ENCODE measurements around a stretch of chr6.

- PRO-cap = no peak
- RAMPAGE, long total RNA = no peak
These were observed 39.9 kb upstream of the MLN start for GRCh38 chr6:33843501-33844291.

DNA sequence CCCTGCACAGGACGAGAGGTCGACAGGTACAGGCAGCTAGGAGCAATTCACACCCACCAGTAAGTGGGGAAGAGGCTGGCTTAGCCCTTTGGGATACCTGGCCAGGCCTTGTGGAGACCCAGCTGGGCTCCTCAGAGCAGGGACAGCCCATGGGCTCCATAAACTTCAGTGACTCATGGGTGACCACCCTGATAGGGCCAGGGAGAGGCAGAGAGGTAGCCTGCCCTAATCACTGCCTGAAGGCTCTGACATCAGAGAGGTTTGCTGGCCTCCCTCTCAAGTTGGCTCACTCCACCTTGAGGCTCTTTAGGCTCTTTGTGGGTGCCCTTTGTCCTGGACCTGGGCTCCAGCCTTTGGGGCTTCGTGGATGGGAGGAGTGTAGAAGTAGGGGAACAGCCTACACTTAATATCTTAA lies 81.8 kb upstream of the MLN start:
- PRO-cap = no peak
- RAMPAGE, long total RNA = no peak

DNA sequence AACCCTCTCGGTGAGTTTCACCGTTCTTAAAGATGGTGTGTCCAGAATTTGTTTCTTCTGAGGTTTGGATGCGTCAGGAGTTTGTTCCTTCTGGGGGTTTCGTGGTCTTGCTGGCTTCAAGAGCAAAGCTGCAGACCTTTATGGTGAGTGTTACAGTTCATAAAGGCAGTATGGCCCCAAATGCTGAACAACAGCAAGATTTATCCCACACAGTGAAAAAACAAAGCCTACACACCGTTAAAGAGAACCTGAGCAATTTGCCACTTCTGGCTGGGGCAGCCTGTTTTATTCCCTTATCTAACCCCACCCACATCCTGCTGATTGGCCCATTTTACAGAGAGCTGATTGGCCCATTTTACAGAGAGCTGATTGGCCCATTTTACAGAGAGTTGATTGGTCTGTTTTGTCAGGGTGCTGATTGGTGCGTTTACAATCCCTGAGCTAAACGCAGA lies 129.4 kb downstream of the GRM4 start:
- PRO-cap = no peak
- RAMPAGE, long total RNA = no peak

- PRO-cap = no peak
- RAMPAGE, long total RNA = no peak
These were observed 123.4 kb downstream of the GRM4 start for GRCh38 chr6:34022419-34023037.

GRCh38 chr6:34094277-34094699 lies 51.6 kb downstream of the GRM4 start:
- PRO-cap = no peak
- RAMPAGE, long total RNA = no peak

- PRO-cap = no peak
- RAMPAGE, long total RNA = no peak
These were observed 11.4 kb upstream of the GRM4 start for GRCh38 chr6:34157214-34157763.

GRCh38 chr6:34236968-34237828 lies 525 bp downstream of the HMGA1 start:
- PRO-cap = no peak
- RAMPAGE, long total RNA = no peak

DNA sequence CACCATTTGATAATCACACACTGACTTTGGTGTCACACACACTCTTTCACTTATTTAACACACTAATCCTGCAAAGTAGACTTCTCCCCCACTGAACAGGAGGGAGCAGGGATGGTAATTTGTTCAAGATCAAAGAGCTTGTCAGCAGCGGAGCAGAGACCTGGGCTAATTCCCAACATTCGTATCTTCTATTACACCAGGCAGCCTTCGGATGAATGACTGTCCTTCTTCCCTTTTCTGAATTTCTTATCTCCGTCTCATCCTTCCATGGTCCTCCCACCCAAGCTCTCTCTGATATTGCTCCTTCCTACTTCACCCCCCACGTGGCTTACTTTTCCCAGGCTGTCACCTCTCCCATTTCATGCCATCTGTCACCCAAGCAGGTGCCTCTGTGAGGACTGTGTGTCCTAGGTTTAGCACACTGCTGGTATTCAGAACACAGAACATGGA lies 28.5 kb upstream of the SMIM29 start:
- PRO-cap = no peak
- RAMPAGE, long total RNA = no peak

DNA sequence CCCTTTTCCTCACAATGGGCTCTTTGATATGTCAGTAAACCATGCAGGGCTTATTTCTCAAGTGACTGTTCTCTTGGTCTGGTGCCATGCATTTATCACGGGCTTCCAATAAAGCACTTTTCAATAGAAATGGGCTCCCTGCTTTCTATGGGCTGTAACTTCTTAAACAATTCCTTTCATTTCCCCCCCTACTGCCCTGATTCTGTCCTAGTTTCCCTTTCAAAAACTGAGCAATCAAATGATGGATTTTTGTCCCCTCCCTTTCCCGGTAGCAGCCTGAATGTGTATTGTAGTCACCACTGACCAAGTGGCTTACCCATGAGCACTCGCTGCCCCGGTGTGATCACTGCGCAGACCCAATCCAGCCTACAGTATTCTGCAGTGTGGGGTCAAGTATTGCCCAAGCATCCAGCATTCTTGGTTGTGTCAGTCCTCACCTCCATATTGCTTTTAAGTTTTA lies 13.8 kb downstream of the RPS10 start:
- PRO-cap = no peak
- RAMPAGE, long total RNA = no peak

GRCh38 chr6:34447811-34448494 lies 17.9 kb upstream of the PACSIN1 start:
- PRO-cap = no peak
- RAMPAGE, long total RNA = no peak

- PRO-cap = no peak
- RAMPAGE, long total RNA = no peak
These were observed 29.6 kb downstream of the SPDEF start for GRCh38 chr6:34526635-34526858.

DNA sequence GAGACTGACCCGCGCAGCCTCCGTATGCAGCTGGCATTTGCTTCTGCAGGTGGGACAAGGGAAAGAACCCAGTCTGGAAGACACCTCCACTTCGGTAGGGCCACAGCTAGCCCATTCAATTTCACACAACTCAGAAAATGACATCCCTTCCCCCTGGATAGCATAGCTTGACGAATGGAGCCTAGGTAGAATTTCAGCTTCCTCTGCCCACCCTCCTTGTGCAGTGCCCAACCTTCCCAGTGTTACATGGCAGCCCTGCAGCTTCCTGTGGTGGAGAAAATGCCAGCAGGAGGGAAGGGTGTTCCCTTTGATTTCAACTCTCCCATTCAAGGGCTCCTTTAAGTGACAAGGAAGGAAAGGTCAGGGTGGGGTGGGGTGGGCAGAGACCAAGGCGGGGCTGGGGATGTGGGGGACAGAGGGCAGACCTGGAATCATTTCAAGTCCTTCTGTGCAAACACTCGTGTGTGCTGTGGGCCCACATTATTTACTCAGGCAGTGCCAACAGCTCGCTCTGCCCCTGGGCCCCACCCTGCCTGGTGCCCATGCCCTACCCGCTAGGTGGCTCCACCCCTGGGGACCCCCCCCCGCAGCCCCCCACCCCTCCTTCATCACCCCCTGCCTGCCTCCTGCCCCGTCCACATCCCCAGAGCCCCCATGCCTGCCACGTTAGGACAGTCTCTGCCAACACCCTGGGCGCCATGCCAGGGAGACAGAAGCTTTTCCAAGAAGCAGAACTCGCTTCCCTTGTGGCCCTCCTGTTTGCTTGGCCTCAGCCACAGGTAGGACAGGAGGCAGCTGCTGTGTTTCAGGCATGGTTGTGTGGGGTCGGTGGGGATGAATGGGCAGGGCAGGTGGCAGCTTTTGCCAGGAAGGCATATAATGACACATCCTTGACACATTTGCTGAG lies 9.5 kb downstream of the SPDEF start:
- PRO-cap = no peak
- RAMPAGE, long total RNA = no peak

GRCh38 chr6:34674535-34675428 lies 21.8 kb downstream of the ILRUN start:
- PRO-cap = no peak
- RAMPAGE, long total RNA = no peak

DNA sequence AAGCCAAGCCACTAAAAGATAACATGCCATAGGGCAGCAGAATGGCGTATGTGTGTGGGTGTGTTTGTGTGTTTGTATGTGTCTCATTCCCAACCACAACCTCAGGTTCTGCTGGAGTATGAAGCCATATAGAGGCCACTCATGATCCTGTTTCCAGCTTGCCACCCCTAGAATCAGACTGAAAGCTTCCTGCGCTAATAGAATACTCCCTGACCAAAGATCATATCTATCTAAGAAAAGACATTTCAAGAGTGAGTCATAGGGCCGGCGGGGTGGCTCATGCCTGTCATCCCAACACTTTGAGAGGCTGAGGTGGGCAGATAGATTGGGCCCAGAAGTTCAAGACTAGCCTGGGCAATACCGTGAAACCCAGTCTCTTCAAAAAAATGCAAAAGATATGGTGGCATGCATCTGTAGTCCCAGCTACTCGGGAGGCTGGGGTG lies 11.9 kb upstream of the SNRPC start:
- PRO-cap = no peak
- RAMPAGE, long total RNA = no peak

GRCh38 chr6:34792631-34793072 lies 769 bp downstream of the BLTP3A start:
- PRO-cap = no peak
- RAMPAGE, long total RNA = no peak

GRCh38 chr6:34969791-34970329 lies 80.8 kb downstream of the ANKS1A start:
- PRO-cap = no peak
- RAMPAGE, long total RNA = no peak

DNA sequence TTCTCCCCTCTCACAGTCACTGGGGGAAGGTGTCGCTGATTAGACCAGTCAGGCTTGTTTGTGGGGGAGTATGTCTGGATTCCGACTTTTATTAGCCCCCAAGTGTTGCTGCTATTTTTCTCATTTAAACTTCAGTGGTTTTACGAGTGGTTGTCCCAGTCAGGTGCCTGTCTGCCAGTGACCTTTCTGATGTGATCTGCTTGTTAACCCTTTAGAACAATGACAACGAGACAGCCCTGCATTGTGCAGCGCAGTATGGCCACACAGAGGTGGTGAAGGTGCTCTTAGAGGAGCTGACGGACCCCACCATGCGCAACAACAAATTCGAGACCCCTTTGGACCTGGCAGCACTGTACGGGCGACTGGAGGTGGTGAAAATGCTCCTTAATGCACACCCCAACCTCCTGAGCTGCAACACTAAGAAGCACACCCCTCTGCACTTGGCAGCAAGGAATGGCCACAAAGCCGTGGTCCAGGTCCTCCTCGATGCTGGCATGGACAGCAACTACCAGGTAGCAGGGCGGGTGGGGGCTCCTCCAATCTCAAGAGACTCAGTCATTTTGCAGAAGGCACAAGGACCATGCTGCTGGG lies 92.5 kb downstream of the ANKS1A start:
- PRO-cap = no peak
- RAMPAGE, long total RNA = no peak

GRCh38 chr6:35026682-35027305 lies 114.3 kb downstream of the TCP11 start:
- PRO-cap = no peak
- RAMPAGE, long total RNA = no peak

GRCh38 chr6:35049800-35050514 lies 91.2 kb downstream of the TCP11 start:
- PRO-cap = no peak
- RAMPAGE, long total RNA = no peak

DNA sequence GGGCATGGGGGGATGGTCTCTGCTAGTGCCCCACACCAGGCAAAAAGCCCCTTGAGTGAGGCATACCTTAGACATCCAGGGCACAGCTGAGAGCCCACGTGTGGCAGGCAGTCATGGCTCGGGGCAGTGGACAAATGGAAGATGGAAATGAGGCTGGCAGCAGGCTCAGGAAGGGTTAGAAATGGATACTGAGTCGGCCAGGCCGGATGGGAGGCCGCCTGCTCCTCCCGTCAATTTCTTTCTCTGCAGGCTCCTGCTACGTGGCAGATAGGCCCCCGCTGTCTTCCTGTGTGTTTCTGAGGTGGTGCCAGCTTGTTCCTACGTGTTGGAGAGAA lies 77.0 kb downstream of the TCP11 start:
- PRO-cap = no peak
- RAMPAGE, long total RNA = no peak